ENCODE measurements around the genes RAB3IP and CNOT2.

DNA sequence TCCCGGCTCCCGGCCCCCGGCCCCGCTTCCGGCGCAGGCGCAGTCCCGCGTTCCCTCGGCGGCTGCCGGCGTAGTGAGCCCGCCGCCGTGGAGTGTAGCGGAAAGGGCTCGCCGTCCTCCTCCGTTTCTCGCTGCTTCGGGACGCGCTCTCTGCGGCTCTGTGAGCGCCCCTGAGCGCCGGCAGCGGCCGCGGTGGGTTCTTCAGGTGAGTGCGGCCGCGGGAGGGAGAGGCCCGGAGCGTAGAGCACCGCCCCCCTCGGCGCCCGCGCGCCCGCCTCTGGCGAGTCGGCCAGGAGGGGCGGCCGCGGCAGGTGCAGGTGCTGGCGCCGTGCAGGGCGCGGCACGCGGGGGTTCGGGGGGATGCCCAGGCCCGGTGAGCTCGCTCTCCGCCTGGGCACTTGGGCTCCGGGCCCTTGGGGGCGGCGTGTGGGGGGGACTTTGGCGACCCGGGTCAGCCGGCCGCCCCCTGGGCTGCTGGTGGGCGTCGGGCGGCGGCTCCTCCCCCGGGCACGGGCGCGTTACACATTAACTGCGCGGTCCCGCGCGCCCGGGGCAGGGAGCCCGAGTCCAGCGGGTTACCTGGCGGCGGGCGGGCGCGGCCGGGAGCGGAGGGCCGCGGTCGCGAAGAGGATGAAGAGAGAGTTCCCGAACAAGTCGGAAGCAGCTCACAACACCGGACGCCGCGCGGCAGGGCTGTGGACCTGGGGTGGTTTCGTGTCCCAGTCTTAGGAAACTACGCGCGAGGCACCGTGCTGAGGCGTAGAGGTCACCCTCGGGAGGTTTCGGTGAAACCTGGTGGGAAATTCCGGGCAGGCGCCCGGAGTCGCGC lies at the start of gene RAB3IP:
RAB3IP (plus strand) TSS at position 34 of the 829 bp plus-strand sequence.
- PRO-cap = no peak

DNA sequence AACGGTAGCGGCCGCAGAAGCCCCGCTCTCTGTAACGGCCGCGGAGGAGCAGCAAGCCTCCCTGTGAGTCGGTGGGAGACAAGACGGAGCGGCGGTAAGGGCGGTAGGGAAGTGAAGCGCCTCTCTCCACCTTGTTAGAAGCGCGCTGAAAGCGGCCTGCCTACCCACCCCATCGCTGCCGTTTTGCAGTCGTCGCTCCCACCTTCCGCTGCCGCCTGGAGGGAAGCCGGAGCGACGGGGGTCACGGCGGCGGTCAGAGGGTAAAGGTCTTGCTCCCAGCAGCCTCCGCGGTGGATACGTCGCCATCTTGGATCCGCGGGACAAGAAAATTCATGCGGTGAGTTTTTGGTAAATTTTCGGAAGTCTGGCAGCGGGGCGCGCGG lies at the start of gene CNOT2:
CNOT2 (plus strand) TSS at position 290 of the 383 bp plus-strand sequence.
- PRO-cap = unidirectional peak, plus-strand start at position 81 of the sequence; bidirectional peak, plus-strand start at position 293 of the sequence, minus-strand start at position 185 of the sequence

DNA sequence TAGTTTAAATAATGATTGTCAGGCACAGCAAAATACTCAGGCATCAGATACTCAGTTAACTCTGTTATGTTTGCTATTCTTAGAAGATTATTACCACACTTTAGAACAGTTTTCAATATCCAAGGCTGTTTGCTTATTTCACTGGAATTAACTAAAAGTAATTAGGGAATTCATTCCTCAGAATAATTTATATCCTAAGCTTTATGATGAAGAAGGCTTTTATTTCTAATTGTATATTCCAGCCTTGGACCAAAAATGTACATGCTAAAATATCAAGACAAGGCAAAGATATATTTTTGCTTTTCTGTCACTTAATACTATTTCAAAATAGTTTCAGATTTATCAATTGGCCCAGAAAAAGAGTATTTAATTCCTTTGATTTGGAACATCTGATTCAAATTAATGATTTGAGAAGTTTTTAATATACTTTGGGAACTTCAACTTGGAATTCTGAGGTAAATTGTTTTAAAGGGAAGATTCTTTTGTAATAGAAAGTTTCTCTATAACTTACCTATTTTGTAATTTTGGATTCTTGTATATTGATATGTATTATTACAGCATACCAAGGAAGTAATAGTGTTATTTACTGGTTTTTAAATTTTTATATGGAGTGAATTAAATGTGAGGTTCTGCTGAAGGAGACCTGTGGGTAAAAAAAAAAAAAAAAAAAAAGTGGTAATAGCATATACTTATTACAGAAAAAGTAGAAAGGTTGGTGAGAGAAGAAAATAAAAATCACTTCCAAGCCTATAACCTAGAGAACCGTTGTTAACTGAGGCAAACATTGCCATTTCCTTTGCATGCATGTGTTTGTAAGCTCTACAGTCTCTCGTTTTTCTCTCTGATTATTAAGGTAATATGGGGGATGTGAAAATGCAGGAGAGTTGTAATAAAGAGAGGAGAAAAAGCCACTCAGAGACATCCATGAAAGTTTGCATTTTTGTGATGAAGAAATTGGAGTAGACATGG lies 13.0 kb downstream of the CNOT2 start:
- PRO-cap = no peak

- PRO-cap = no peak
Measured at GRCh38 chr12:70635609-70636259, 1.5 kb downstream of the PTPRB start.

- PRO-cap = no peak
Measured at GRCh38 chr12:70754105-70755031, 117.1 kb upstream of the PTPRB start.

DNA sequence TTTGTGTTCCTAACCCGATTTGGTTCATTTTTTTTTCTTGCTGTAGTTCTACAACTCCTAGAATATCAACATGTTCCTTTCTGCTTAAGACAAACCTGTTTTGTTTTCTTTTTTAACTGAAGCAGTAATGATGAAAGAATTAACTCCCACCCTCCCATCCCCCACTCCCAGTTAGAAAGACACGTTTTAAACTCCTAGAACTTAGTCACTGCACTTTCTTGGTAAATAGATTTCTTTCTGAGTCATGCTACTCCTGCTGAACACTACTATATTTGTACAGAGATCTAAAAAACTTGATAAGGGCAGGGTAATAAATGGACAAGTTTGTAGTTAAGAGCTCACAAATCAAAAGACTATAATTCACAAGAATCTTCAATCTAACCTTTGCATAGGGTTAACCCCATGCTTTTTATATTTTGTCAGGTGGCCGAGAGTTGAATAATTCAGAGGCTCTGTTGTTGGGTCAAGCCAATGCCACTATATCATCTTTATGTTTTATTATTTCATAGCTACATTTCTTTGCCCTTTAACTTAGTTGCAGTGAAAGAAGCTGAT lies 119.0 kb upstream of the PTPRB start:
- PRO-cap = no peak

DNA sequence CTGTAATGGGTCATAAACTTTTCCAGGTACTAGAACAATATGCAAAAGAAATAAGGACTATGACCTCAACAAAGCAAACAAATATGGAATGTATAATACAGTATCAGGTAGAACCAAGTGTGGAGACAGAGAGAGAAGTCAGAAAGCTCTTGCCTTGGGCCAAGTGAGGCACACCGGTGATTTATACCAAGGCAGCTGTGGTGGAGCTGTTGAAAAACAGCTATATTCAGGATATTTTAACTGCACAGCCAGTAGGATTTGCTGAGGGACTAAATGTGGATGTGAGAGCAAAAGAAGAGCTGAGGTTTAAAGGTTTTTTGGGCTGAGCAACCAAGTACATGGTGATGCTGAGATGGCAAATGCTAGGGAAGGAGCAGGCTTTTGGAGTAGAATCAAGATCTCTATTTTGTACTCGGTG lies 116.2 kb downstream of the TSPAN8 start:
- PRO-cap = no peak

DNA sequence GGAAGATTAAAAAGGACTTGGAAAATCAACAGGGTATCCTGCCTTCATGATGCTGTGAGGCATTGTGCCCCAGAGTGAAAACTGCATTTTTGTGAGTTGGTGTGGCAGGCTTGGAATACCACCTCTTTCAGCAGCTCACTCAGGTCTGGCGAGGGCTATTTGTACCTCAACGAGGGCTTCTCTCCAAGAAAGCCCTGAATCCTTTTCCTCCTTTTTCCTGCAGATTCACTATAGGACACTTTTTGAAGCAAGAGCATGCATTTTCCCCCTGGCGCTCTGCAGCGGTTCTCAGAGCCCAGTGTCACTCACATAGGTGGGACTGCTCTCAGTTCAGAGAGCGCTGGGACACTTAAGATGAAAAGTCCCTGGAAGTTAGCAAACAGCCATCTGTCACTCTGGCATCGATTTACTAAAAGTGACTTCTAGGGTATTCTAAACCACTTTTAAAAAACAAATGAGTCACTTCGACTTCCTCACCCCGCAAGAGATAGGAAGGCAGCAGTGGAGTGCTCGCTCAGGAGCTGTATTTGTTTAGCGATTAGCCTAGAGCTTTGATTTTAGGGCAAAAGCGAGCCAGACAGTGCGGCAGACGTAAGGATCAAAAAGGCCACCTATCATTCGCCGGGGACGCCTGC lies 813 bp upstream of the LGR5 start:
- PRO-cap = no peak

DNA sequence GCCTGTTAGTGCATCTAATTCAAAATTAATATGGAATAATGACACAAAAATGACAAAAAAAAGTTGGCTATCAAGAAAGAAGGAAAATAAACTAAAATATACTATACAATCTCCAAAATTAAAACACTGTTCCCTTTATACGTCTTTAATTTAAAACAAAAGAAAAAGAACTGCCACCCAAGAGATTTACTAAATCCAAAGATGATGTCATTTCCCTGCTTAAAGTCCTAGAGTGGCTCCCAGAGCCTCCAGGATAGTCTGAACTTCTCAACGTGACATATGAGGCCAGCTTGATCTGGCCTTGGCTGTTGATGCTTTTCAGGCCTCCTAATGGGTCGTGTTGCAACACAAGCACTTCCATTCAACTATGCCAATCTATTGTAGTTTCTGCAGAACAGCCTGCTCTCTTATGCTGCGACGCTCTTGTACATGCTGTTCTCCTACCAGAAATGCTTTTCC lies 35.6 kb downstream of the LGR5 start:
- PRO-cap = no peak

DNA sequence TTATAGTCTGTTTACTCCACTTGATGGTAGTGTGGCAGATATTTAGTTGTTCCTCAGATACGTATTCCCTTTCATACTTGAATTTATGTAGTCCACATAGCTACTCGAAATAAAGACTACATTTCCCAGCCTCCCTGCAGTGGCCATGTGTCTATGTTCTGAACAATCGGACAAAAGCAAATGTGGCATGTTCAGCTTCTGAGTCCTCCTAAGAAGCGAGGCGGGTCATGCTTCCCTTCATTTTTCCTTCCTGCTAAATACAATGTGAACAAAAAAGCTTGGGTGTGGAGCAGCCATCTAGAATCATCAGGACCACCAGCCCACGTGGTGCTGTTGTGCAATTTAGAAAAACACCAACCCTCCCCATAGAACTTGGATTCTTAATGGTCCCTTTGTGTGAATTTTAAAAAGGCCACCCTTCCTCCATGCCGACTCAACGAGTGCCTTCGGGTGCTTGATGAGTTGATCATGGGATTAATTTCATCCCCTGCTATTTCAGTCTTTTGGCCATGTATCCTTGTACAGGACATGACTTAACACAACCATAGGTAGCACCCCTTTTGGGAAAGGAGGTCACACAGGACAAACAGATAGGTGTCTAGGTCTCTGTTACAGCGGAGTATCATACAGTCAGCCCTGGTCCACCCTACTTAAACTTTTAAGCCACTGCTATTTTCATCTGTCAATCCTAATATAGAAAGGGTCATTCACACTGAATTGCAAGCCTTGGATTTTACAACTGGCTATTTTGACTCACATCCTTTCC lies 60.7 kb downstream of the ZFC3H1 start:
- PRO-cap = no peak

GRCh38 chr12:71639439-71639923 lies 24.2 kb downstream of the ZFC3H1 start:
- PRO-cap = no peak

- PRO-cap = no peak
Measured at GRCh38 chr12:72273282-72273895, 1.2 kb downstream of the TRHDE start.

DNA sequence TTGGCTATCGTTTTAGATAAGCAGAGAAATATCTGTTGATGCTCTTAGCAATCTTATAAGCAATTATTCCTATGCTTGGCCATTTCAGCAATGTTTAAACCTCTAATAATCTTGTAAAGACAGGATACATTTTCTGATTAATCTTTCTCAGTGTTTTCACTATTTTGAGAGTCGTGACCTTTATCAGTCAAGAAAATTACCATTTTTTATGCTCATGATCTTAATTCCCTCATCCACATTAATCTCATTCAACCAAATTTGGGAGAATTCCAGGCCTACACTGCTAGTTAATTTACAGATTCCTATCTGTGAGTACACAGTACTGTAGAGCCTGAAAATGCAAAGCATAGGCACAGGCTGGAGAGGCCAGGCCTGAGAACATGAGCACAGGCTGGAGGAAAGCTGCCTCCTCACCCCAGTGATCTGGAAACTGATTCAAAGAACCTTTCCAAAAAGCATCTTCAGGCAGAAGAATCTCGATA lies 122.2 kb downstream of the KCNC2 start:
- PRO-cap = no peak

DNA sequence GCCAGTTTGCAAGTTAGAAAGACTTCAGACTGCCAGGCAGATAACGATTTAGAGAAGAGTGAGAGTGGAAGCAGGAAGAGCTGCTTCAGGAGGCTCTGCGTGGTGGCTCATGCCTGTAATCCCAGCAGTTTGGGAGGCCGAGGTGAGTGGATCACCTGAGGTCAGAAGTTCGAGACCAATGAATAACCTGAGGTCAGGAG lies 55.1 kb upstream of the KRR1 start:
- PRO-cap = no peak

GRCh38 chr12:75783078-75783553 lies 271.7 kb upstream of the KRR1 start:
- PRO-cap = no peak

DNA sequence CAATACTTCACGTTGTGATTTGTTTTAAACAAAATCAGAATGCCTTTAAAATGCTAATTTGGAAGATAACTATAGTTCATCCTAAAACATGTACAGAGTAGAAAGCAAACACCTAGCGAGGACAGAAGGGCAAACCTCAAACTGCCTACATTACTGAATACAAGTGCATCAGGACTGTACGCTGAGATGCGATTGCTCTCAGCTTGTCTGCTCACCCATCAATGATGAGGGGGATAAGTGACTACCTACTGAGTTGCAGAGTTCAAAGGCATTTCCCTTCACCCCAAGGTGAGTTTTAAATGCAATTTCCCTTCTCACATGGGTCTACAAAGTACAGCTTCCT lies 105.8 kb downstream of the NAP1L1 start:
- PRO-cap = unidirectional peak, minus-strand start at position 223 of the sequence

GRCh38 chr12:76030441-76031220 lies 53.9 kb downstream of the NAP1L1 start:
- PRO-cap = no peak

GRCh38 chr12:76043309-76044307 lies 40.9 kb downstream of the NAP1L1 start:
- PRO-cap = no peak

DNA sequence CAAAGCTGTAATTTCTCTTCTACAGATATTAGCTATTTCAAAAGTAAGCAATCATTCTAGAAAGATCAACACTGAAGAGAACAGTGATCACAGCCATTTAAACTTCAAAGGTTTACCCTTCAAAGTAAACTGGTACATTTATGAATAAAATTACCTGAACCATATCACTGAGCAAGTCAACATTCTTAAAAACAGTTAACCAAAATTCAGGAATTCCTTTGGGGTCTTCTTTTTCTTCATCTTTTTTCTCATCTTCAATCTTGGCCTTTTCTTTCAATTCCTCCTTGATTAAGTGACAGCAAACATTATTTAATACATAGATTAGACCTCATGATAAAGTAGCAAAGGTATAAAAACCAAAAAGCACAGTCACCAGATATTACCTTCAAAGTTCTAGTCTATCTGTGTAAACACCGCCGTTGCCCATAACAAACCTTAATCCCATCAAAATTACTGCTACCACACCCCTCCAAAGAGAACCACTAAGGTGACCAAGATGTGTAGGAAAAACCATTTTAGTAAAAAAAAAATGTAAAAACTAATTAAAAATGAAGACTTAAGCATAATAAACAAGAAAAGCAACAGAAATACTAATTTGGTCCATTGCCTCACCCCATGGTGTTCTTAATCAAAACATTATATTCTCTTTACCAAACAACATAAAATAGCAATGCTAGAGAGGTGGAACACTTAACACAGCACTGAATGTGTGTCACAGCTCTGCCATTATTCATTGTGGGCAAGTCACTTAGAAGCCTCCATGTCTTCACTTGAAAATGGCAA lies 28.4 kb downstream of the NAP1L1 start:
- PRO-cap = no peak

DNA sequence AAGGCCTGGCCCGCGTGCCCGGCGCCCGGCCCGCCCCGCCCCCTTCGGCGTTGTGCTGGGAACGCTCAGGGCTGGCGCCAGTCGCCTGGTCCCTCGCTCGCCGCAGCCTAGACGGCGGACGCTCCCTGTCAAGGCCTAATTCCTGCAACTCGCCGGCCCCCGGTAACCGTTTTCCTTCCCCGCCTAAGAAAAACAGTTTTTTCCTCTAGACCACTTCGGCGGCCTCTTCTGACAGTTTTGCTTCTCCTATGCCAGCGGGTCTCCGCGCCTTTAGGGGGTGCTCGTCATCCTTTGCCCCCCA lies 471 bp upstream of the NAP1L1 start:
- PRO-cap = bidirectional peak, plus-strand start at position 80 of the sequence, minus-strand start outside the sequence

Data from SP-49 (cell line).